Measurements from ENCODE around the genes RAPSN, FAM180B, NUP160, OR4C13, OR4C15, OR5D18, OR8J1, OR5M1 and OR9G4.

DNA sequence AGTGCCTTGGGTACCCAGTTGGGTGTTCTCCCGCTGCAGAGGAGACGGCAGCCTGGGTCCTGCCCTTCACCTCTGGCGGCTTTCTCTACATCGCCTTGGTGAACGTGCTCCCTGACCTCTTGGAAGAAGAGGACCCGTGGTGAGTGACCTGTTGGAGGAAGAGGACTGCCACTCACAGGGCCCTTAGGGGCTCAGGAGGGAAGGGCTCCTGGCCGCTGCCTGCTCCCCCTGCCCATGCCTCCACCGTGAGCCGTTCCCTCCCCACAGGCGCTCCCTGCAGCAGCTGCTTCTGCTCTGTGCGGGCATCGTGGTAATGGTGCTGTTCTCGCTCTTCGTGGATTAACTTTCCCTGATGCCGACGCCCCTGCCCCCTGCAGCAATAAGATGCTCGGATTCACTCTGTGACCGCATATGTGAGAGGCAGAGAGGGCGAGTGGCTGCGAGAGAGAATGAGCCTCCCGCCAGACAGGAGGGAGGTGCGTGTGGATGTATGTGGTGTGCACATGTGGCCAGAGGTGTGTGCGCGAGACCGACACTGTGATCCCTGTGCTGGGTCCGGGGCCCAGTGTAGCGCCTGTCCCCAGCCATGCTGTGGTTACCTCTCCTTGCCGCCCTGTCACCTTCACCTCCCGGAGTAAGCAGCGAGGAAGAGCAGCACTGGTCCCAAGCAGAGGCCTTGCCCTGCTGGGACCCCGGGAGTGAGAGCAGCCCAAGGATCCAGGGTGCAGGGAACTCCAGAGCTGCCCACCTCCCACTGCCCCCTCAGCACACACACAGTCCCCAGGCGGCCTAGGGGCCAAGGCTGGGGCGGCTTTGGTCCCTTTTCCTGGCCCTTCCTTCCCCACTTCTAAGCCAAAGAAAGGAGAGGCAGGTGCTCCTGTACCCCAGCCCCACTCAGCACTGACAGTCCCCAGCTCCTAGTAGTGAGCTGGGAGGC is 6.9 kb downstream of the SLC39A13 start:
- PRO-cap, result no peak

DNA sequence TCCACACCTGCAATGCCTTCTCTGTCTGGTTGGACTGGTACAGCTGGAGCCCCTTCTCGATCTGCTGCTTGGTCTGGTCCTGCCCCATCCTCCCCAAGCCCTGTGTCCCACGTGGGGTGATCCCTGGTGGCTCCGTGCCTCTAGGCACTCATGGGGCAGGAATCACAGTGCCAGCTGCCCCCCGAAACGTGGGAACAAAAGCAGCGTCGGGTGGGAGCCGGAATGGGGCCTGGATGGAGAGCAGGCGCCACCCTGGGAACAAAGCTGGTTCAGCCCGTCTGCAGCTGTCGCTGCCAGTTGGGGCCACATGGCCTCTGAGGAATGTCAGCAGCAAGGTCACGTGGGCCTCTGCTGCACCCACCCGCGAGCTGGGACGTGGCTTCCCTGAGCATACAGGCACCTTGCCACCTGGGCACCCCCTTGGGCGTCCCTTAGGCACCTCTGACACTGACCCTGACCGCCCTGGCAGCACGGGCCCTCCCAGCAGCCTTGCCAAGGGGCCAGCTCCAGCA is at the start of gene RAPSN:
Gene RAPSN, minus strand, starts transcription at position 260 of the 512 bp plus-strand sequence.
- PRO-cap, result no peak

GRCh38 chr11:47468050-47468520 is 19.1 kb upstream of the RAPSN start:
- PRO-cap, result no peak

GRCh38 chr11:47586405-47586871 is at the start of gene FAM180B:
TSS of gene FAM180B (plus strand) at chr11:47586678.
- PRO-cap, result no peak

DNA sequence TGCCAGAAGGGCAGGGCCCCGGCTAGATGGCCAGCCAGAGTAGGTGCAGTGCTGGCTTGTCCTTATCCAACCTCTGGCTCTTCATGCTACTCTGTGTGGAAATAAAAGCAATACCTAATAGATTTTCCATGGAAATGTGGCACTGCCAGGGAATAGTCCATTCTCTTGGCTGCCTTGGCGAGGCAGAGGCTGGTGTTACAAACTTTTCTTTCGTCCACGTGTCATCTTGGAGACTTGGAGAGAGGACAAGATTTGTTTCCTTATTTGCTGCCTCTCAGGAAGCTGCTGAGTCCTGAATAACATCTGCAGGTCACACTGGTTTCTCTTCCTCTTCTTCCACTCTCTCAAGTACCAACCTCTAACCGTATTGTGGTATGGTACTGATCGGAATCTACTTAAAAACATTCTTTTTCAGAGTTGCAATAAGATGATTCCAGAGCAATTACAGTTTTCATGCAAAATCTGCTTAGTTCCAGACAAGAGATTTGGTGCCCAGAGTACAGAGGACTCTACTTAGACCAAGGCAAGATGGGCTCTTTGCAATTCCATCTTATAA is 17.2 kb upstream of the C1QTNF4 start:
- PRO-cap, result no peak

DNA sequence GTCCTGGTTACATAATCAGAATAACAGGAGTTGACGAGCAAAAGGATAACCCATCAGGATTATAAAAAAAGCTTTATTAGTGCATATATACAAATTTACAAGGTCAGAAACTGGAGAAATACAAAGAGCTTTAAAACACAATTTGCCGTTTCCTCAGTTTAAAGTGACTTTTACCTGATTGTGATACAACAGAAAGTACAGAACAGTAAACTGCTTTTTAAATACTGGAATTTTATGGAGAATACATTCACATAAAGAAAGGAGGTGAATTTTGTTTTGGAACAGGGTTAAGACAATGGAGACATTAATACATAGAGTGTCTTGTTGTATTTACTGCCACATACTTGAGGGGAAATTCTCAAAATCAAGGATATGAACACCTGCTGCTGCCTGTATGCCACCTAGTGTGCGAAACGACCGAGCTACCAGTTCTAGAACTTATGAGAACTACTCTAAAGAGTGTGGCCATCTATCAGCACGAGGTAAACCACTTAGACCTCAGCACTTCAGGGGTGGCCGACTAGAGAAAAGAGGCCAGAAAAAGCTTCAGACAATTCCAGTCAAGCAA is 1.4 kb upstream of the AGBL2 start:
- PRO-cap, result no peak

DNA sequence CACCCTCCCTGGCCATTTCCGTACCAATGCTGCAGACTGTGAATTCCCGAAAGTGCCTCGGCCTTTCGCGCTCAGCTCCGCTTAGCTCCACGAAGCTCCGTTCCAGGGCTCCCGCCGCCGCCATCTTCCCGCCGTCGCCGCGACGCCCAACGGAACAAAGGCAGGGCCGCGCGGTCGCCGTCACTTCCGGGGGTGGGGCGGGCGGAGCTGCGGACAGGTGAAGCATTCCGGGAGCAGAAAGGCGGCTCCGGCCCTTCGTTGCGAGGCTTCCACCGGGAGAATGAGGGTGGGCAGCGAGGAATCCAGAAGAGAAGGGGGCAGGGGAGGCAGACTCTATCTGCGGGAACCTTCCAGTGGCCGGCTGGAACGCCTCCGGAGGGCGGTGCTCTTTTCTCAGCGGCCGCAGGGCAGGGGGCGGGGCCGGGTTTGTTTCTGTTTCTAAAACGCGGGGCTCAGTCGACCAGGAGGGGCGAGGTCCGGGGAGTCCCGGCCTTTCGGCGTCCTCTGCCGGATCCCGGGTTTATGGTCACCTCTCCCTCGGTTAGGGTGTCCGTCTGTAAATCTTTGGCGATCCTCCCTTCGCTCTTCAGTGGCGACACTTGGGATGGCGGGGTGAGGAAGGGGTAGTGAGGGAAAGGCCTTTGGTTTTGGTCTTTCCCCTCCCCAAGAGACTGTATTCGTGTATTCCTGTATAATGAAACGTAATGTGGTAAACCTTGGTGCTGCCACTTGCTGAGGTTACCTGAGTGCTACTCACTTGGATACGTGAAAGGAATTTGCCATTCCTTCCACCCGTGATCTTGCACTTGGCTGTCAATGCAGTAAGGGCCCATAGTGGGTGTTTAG is at the start of gene NUP160:
Gene NUP160, minus strand, starts transcription at position 156 of the 846 bp plus-strand sequence.
- PRO-cap, result bidirectional peak, plus-strand start at position 455 of the sequence, minus-strand start at position 136 of the sequence

DNA sequence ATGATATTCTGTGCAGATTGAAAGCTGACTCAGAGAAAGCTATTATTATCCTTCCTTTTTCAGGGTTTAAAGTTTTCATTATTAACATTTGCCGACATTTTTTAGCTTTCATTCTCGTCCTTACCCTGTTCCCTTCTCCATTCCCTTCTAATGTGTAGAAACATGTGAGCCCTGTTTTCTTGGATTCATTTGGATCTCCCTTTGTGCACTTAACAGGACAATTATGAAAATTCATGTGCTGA is 16.9 kb upstream of the NUP160 start:
- PRO-cap, result no peak

GRCh38 chr11:48072230-48072753 is 91.9 kb downstream of the PTPRJ start:
- PRO-cap, result no peak

DNA sequence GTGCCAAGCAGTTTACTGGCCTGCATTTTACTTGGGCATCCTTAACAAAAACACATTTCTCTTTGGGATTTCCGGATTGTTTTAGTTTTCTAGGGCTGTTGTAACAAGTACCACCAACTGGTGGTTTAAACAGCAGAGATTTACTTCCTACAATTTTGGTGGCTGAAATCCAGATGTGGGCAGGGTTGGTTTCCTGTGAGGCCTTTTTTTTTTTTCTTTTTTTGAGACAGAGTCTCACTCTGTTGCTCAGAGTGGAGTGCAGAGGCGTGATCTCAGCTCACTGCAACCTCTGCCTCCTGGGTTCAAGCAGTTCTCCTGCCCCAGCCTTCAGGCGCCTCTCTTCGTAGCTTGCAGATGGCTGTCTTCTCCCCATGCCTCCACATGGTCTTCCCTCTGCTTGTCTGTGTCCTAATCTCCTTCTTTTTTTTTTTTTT is 45.7 kb upstream of the OR4B1 start:
- PRO-cap, result no peak

DNA sequence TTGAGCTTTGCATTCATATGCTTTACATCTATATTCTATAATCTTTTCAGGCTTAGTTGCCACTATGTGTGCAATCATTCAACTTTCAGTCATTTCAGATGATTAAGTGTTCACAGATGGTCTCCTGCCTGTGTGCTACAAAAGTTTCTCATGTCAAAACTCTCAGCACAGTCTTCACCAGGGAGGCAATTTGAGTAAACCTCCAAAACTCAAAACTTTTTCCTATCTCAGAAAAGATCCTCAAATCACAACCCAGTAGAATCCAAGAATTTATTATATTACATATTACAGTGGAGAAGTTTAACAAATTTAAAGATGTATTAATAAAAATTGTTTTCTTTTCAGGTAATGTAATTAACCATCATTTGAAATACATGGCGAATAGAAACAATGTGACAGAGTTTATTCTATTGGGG is at the start of gene OR4C13:
Gene OR4C13, plus strand, starts transcription at position 343 of the 416 bp plus-strand sequence.
- PRO-cap, result no peak

- PRO-cap, result unidirectional peak, minus-strand start at chr11:55099190
Observed at GRCh38 chr11:55099038-55099308, 163.0 kb upstream of the TRIM48 start.

- PRO-cap, result no peak
Observed at GRCh38 chr11:55554190-55554687, at the start of gene OR4C15. TSS of gene OR4C15 (plus strand) at chr11:55554469.

DNA sequence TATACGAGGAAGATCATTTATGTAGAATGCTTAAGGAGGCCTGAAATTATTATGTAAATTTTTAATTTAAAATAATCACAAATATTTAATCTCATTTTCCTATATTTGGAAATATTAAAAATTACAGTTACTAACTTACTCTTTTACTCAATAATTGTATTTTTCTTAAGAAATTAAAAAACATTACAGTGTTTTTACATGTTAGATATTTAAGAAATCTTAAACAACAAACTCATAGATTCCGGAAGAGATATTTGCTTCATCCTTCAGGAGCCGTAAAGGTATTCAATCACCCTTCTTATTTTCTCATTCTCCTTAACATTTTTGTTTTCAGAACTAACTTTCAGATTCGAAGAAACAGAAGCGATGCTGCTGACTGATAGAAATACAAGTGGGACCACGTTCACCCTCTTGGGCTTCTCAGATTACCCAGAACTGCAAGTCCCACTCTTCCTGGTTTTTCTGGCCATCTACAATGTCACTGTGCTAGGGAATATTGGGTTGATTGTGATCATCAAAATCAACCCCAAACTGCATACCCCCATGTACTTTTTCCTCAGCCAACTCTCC is at the start of gene OR5D18:
Gene OR5D18, plus strand, starts transcription at position 367 of the 570 bp plus-strand sequence.
- PRO-cap, result no peak

DNA sequence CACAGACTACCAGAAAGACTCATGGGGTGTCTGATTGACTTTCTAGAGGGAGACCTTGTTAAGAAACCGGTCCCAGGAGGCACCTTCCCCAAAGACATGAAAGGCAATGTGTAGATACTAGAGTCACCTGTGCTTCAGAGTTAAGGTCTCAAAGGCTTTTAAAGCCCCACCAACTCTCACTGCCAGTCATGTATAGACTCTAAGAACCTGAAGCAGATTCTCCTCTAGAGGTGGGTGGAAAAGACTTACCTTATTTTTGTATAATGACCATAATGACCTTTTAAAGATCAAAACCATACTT is at the start of gene OR8J1:
Gene OR8J1, plus strand, starts transcription at position 196 of the 301 bp plus-strand sequence.
- PRO-cap, result no peak

GRCh38 chr11:56614805-56615189 is at the start of gene OR5M1:
TSS of gene OR5M1 (minus strand) at chr11:56614874.
- PRO-cap, result no peak

- PRO-cap, result no peak
Observed at GRCh38 chr11:56748412-56749088, at the start of gene OR9G4. TSS of gene OR9G4 (minus strand) at chr11:56748697.

- PRO-cap, result no peak
Observed at GRCh38 chr11:57308255-57308840, 16.4 kb downstream of the TNKS1BP1 start.

DNA sequence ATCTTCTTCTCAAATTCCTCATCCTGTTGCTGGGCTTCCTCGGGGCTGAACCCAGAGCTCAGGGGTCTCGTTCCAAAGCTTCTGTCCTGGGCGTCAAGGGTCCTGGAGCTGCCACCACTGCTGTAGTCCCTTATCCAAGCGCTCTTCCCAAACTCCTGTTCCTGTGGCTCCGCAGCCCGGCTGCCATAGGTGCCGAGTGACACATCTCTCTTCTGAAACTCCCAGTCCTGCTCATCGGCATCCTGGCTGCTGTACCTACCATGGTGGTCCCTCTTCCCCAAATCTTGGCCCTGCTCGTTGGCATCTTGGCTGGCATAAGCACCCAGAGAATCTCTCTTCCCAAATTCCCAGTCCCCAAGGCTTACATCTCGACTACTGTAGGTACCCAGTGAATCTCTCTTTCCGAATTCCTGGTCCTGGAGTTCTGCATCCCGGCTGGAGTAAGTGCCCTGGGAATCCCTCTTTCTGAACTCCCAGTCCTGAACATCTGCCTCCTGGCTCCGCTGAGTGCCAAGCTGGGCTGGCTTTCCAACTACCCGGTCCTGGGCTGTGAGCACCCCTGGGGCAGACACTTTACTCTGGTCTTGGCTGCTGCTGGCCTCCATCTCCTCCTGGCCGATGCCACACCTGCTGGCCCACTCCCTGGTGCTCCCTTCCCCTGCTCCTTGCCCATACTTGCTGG is 14.9 kb downstream of the TNKS1BP1 start:
- PRO-cap, result no peak

DNA sequence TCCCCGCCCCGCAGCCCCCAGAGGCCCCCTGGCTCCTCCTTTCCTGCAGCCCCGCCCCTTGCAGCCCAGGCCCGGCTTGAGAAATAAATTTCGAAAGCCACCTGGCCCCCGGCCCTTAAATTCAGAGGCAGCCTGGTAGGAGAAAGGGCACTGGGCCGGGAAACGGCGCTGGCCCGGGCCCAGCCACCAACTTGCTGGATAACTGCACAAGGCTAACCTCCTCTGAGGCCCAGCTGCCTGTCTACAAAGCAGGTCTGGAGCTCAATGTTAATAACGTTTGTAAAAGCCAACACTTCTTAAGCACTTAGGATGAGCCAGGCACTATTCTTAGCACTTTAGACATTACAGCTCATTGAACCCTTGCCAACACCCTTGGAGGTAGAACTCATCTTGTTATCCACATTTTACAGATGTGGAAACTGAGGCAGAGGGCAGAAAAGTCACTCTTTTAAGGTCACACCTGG is 13.1 kb downstream of the TNKS1BP1 start:
- PRO-cap, result bidirectional peak, plus-strand start at position 143 of the sequence, minus-strand start outside the sequence

Data from sternocleidomastoid (tissue), 1 donor.